Cardiac septum (tissue), 1 donor: ENCODE measurements around a stretch of chr1.

- PRO-cap: bidirectional peak, plus-strand start at chr1:155309730, minus-strand start at chr1:155309559
Observed at GRCh38 chr1:155309125-155310174, 784 bp downstream of the FDPS start.

- PRO-cap: no peak
Observed at GRCh38 chr1:155313004-155313807, 4.5 kb downstream of the FDPS start.

DNA sequence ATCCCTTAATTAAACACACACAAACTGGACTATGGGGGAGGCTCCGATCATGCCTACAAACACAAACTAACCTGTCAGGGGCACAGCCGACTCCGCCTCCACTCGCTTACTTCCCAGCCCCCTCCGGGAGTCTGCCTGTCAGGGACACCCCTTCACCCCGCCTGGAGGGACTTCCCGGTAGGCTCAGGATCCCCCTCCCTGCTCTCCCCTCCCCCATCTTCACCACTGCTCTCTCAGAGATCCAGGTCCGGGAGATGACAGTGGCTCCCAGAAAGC lies 850 bp downstream of the ASH1L start:
- PRO-cap: no peak

DNA sequence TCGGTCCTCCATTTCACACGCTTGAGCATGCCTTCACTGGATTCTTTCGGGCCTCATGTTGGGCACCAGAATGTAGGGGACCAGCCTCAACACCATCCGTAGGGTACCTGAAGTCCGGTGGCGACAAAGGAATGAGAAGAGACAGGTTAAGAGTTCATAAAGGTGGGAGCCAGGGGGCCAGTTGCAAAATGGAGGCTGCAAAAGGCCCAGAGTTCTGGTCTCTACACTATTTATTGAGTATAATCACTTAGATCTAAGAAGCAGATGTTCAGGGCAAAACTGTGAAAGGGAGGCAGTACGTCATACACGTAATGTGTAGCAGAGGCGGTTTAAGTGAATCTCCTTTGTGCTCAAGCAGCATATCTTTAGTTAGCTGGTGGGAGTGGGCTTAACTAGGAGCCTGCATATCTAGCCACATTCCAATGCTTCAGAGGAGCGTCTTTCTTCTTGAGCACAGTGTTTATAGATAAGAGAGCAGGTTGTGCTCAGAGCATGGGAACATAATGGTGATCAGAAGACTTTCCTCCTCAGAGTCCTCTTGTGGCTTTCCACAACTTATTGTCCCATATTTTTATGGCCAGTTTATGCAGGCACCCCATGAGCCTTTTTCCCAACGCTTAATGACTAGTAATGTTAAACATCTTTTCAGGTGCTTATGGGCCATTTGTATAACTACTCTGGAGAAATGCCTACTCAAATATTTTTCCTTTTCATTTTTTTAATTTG lies 10.2 kb downstream of the DAP3 start:
- PRO-cap: no peak

GRCh38 chr1:155745057-155746007 lies 56.4 kb downstream of the DAP3 start:
- PRO-cap: unidirectional peak, minus-strand start at chr1:155745598; unidirectional peak, minus-strand start at chr1:155745701

- PRO-cap: unidirectional peak, plus-strand start at chr1:155860222; unidirectional peak, plus-strand start at chr1:155860347; bidirectional peak, plus-strand start at chr1:155860558, minus-strand start at chr1:155860441; bidirectional peak, plus-strand start at chr1:155860678, minus-strand start at chr1:155860617
Observed at GRCh38 chr1:155859931-155860797, 797 bp downstream of the SYT11 start.

- PRO-cap: no peak
Observed at GRCh38 chr1:155941934-155942570, 614 bp downstream of the RXFP4 start.

DNA sequence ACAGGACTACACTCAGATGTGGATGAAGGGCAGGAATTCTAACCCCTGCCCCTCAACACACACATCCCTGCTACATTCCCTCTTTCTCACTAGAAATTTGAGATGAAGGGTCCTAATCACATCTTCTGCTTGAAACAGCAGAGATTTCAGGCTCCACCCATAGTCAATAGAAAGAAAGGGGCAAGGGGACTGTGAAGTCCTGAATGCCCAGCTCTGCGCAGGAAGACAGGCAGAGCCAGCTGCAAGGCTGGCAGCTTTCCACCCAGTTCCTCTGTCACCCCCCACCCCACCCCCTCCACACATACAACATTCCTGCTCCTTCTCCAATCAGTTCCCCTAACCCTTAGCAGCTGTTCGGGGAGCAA lies 9.8 kb downstream of the ARHGEF2 start:
- PRO-cap: no peak

GRCh38 chr1:155982869-155984176 lies 5.0 kb upstream of the ARHGEF2 start:
- PRO-cap: bidirectional peak, plus-strand start at chr1:155983477, minus-strand start at chr1:155983417; bidirectional peak, plus-strand start at chr1:155983761, minus-strand start at chr1:155983605

DNA sequence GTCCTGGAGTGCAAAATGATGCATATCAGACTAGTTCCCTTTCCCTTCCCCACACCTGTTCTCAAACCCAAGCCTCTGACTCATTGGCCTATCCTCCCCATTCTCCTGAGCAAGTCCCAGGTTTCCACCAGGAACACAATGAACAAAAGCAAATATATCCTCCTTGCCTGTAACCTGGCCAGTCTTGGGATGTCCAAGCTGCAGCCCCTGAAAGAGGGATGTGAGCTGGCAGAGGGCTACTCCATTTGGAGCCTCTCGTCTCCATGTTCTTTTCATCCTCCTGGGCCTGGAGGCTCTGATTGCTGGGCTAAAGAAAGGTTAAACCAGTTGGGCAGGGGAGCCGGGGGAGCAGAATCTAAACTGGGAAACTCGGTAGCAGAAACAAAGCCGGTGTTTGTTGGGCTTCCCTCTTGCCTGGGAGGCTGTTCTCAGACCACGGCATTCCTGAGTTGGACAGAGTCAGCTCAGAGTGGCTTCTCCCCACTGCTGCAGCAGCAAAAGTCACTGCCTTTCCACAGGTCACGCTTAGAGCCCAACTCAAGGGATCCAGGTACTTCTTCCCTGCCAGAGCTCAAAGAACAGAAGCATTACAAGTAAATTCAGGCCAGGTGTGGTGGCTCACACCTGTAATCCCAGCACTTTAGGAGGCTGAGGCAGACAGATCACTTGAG lies 13.9 kb downstream of the SSR2 start:
- PRO-cap: no peak

- PRO-cap: no peak
Observed at GRCh38 chr1:156053162-156053232, 601 bp downstream of the UBQLN4 start.

- PRO-cap: no peak
Observed at GRCh38 chr1:156077421-156077904, 4.8 kb downstream of the MEX3A start.

DNA sequence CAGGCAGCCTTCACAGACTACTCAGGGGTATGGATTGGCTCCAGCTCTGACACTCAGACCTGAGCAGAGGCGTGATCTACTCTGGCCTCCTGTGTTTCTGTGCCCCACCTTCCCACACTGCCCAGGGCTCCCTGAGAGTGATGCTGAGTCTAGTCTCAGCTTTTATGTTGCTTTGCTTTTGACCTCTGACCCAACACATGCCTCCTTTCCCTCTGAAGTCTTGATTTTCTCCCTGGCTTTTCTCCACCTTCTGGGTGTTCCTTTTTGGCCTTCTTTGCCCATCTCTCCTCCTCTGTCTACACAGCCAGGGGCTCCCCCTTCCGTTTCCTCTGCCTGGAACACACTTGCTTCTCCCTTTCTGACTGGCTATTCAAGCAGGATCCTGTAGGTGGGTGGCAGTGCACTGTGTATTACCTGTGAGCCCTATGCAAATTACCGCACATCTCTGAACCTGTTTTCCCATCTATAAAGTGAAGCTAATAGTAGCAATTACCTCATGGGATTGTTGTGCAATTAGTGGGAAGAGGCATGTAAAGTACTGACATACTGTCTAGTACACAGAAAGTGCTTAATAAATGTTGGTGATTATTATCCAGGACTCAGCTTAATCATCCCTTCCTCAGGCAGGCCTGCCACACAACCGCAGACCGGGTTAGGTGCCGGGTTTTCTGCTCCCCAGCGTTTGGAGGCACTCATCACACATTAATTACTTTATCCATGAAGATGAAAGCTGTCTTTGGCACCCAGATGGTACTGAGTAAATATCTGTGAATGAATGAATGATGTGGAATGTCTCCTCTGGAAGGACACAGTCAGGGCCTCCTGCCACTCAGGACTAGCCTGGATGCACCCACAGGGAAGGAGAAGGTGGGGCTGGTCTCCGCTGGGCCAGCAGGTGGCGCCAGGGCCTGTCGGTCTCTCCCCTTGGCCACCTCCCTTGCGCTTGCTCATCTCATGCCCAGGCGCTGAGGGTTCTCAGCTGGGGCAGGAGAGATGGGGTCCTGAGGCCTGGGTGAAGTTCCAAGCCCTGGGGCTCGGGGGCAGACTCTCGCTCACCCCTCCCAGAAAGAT lies 14.0 kb upstream of the MEX3A start:
- PRO-cap: unidirectional peak, plus-strand start at position 961 of the sequence

GRCh38 chr1:156097581-156098202 lies 15.4 kb upstream of the MEX3A start:
- PRO-cap: no peak

- PRO-cap: unidirectional peak, plus-strand start at chr1:156134579
Observed at GRCh38 chr1:156133914-156134694, 19.3 kb upstream of the SEMA4A start.

DNA sequence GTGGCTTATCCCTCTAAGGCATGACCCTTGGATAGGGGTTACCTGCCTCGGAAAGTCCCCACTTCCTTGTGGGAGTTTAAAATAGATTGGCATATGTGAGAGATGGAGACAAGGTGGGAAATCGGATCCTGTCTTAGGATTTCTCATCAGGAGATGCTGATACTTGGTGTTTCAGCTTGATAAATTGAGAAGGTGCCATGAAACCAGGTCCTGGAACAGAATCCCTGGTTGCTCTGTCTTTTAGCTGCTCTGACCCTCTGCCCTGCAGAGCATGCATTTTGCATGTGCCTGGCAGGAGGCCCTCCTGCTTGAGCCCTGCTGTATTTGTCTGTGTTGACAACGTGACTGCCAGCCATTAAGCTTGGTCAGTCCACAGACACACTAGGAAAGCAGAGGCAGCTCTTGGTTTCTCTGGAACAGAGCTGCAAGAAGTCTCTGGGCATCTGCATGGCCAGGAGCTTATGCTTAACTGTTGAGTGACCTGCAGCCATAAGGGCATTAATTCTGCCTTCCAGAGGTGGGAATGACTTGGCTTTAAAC lies 2.5 kb downstream of the SLC25A44 start:
- PRO-cap: no peak

DNA sequence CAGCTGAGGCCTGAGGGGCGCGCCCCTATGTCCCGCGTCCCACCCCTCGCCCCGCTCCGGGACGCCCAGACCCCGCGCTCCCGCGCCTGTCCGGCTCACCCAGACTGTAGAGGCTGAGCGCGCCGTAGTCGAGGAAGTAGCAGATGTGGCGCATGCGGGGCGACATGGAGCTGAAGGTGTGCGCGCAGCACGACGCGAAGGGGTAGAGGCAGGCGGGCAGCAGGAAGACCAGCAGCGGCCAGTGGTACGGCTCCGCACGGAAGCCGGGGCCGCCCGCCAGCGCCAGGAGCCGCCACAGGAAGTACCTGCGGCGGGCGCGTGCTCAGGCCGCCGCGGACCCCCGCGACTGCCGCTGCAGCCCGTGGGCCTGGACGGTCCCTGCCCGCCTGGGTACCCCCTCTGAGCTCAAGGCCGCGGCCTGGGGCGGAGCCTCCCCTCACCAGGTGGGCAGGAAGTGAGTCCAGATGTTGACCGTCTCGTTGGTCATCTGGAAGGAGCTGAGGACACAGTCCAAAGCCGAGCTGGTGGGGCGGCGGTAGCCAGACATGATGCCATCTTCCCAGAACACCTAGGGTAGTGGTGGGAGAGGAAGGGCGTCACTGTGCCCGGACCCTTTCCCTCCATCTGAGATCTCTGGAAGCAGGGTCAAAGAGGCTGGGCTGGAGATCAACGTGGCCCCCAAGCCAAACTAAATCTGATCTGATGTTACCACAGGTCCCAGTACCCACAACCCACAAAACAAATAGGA lies 2.0 kb downstream of the PAQR6 start:
- PRO-cap: unidirectional peak, minus-strand start at position 692 of the sequence

DNA sequence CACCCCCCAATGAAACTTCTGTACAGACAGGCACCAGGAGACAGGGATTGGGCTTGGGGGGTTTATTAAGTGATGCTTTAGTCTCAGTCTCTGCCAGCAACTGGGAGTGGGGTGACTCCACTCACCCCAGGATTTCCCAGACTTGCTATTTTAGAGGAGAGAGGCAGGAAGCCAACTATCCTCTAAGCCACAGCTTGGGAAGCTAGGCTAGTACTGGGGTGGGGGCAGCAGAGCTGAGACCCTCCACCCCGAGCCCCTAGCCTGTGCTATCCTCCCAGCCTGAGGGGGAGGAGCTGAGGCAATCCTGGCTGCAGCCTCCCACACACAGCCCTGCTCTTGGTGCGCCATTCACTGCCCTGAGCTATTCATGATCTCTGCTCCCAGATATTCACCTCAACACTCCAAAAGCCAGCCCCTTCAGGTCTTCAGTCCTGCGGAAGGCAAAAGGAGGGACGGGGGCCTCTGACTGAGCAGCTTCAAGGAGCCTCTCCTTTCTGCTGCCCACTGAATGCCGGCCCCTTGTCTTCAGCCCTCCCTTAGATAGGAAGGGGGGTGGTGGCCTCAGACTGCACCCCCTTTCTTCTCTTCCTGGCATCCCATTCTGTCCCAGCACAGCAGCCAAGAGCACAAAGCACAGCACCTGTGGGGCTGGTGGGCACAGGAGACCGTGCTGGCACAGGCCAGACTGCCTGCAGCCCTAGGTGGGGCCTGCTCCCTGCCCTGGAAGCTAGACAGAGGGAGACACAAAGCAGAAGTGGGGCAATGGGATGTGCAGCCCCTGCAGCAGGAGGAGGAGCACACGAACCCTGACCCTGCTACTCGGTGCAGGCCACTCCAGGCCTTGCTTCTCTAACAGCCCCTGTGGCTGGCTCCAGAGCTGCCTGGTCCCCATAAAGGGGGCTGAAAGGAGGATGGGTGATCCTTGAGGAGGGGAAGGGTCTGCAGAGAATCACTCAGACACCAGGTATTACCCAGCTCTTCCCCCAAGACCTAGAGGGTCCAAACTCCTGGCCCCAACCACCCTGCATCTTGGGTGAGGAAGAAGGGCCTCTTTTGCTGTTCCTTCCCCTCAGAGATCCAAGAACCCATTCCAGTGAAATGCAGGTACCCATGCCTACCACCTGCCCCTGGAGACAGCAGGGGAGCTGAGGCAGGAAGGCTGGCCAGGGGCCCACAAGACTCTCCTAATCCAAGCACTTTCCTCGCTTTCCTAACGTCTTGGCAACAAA lies 1.7 kb upstream of the PAQR6 start:
- PRO-cap: no peak

- PRO-cap: no peak
Observed at GRCh38 chr1:156265917-156266295, 16.7 kb downstream of the SMG5 start.

DNA sequence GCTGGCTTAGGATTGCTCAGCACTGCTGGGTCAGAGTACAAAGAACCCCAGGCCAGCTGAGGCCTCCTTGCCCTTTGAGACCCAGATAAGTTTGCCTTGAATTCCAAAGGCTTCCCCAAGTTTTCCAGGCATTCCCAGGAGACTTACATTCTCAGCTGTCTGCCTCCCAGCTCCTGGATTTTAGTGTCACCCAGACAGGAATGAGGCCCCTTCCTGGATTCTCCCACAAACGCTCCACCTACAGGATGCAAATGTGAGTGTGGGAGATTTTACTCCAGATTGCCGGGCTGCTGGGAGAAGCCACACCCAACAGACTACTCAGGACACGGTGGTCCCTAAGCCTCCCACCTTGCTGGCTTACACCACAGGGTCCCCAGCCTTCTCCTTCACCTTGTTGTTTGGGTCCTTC lies 10.4 kb downstream of the RHBG start:
- PRO-cap: no peak